Skeletal muscle satellite cell (primary cell): ENCODE data around the genes ADH1B and TRMT10A.

GRCh38 chr4:99139533-99140141, 4.5 kb downstream of the ADH4 start:
- CAGE, long polyA plus RNA = no peak

- CAGE, long polyA plus RNA = no peak
Observed at GRCh38 chr4:99321211-99321972, at the start of gene ADH1B. TSS of gene ADH1B (minus strand) at chr4:99321401.

DNA sequence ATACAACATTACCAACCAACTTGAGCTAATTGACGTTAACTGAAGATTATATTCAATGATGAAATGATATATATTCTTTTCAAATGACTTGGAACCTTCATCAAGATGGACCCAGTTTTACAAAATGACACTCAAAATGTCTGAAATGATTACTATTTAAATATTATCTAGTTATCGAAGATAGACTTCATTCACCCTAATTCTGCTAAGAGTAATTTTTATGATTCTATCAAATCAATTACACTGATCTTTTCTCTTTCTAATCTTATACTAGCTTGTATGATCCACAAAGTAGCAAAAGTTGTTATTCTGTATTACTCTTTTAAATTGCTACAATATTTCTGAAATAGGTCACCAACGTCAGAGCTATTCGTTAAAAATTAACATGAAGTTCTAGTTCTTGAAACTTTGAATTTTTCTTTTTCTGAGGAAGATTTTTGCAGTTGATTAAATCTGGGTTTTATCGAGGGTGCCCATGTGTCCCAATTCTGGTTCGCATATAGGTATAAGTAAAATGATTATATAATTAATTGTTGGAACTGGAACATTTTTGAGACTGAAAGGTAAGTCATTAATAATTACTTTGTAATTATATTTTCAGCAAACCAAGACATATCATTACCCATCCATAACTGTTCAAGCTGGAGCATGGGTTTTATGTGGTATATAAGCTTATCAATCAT, 28.4 kb upstream of the ADH1C start:
- CAGE, long polyA plus RNA = no peak

DNA sequence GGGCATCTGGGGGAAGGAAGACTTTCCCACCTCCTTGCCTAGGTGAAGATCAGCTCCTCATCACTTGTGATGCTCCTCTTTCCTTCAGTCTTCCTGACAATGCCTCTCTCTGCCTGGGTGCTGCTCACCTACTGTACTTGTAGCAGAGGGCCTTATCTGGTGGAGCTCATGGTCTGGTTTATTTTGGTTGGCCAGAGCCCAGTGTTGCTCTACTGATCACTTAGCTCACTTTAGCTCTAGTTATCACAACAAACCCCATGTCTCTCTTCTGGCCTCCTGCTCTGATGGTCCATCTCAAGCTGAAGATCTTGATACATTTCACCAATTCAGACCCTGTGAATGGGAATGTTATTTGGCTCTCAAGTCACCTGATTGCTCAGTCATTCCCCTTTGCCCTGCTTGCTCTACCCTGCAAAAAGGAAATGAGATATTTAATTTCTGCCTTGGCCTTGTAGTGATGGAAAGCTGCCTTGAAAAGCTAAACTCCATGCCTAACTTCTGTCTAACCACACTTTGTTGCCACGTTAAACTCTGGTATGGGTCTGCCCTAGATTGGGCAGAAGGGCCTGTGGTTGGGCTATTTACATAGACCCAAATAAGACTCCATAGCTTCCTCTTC, 30.3 kb upstream of the ADH1C start:
- CAGE, long polyA plus RNA = no peak

GRCh38 chr4:99395067-99395345, 40.1 kb downstream of the ADH7 start:
- CAGE, long polyA plus RNA = no peak

DNA sequence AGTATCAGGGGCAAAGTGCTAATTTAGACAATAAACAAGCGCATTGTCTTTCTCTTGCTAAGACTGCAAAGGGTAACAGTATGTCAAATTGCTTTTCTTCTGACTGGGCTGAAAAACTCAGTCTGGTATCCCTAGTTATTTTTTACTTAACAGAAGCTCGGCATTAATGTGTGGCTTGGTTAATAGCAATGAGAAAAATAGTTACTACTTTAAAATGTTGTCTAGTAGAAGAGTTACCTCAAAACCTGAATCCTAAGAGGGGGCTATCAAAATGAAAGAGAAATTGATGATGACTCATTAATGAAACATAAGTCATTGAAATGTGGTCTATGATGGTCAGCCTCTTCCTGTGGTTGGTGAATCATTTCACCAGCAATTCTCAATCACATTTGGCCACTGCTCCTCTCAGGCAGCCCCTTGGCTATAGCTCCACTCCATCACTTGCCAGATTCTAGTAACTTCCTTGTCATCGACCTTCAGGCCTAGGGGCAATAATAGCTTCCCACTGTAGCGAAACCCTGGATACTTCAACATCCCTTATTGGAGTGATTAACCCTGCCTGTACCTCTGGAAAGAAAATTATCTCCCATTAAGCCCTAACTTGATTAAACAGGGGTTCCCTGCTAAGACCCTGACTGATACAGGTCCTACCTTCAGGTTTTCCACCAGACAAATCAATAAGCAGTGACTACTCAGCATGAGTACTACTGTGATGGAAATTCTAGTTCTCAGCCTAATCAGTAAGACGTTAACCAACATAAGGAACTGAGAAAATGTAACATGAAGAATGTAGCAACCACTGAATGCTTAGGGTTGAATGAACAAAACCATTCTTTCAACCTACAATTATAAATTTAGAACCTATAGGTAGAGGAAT, 30.5 kb downstream of the ADH7 start:
- CAGE, long polyA plus RNA = no peak

- CAGE, long polyA plus RNA = start-site peak on the minus strand at chr4:99563610-99563748, 19 and 5 reads in 2 replicates
Observed at GRCh38 chr4:99563279-99564344, at the start of gene TRMT10A. TSS of gene TRMT10A (minus strand) at chr4:99564039.

DNA sequence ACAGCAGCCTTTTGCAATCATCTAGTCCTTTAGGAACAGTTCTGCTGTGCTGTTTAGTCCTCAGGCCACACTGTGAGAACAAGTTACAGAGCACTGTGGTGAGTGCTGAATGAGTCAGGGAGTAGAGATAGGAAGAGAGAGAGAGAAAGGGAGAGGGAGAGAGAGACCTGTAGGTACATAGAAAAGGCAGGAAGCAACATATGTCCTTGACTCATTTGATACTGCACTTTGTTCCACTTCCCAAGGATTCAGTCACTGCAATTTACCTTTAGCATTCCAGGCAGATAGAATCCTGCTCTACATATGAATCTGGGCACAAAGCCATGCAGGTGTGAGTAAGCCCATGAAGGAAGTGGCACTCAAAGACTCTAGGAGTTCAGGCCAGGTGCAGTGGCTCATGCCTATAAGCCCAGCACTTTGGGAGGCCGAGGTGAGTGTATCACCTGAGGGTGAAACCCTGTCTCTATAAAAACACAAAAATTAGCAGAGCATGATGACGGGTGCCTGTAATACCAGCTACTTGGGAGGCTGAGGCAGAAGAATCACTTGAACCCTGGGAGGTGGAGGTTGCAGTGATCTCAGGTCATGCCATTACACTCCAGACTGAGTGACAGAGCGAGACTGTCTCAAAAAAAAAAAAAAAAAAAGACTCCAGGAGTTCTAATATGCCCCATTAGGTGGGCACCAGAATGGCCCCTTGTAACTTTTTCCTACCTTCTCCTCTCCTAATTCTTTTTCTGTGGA, 900 bp upstream of the DAPP1 start:
- CAGE, long polyA plus RNA = no peak

DNA sequence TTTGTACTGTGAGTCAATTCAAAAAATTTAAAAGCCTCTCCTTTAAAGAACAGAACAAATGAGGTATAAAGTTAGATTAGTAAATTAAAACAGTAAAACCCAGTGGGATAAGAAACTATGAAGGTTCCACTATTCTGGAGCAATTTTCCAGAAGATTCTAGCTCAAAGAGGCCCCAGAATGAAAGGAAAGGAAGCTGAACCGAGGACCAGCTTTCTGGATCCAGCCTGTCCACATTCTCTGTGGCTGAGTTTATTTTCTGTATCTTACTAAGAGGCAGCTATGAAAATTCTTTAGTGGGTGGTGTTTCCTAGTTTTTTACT, 11.8 kb downstream of the DAPP1 start:
- CAGE, long polyA plus RNA = no peak

- CAGE, long polyA plus RNA = no peak
Observed at GRCh38 chr4:99918280-99919210, 24.3 kb upstream of the LAMTOR3 start.

GRCh38 chr4:99949431-99950172, 473 bp downstream of the H2AZ1 start:
- CAGE, long polyA plus RNA = no peak

DNA sequence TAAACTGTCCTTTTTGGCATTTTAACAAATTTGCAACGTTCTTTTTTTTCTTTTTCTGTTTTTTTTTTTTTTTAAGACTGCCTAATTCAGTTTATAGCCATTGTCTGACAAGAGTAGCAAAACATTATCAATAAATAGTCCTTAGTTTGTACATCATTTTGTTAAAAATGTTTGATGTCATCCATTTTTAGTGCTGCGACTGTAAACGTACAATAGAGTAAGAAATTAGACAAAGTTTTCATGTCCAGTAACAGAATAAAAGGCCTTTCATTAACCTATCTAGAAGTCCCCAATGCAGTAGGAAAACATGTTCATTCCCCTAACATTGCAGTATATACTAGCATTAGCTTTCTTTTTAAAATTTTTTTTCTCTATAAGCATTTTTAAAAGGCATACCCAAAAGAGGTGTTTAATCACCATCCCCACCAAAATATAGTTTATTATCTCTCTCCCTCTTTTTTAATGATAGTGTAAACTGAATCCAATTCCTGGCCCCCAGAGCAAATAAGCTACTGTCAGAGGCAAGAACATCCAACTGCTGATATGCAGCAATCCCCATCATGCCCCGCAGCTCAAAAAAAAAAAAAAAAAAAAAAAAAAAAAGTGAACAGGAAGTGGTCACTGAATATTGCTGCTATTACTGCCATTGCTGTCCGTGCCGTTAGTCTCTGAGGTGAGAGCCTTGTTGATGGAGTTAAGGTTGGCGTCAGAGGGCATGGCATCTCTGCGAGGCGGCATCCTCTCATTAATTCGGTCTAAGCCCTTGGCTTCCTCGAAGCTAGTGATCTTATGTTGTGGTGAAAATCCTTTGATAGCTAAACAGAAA, 321.9 kb downstream of the PPP3CA start:
- CAGE, long polyA plus RNA = no peak

DNA sequence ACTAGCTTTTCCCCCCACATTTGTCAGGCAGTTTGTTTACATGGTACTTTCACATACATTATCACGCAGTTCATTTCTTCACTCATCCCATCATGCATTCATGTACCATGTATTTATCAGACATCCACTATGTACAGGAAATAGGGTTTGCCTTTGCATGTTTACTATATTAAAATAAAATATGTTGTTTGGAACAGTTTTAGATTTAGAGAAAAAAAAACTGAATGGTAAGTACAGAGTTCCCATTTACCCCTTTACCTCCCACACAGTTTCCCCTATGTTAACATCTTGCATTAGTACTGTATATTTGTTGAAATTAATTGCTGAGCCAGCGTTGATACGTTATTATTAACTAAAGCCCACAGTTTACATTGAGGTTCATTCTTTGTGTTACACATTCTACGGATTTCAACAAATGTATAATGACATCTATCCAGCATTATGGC, 70.8 kb downstream of the PPP3CA start:
- CAGE, long polyA plus RNA = no peak

DNA sequence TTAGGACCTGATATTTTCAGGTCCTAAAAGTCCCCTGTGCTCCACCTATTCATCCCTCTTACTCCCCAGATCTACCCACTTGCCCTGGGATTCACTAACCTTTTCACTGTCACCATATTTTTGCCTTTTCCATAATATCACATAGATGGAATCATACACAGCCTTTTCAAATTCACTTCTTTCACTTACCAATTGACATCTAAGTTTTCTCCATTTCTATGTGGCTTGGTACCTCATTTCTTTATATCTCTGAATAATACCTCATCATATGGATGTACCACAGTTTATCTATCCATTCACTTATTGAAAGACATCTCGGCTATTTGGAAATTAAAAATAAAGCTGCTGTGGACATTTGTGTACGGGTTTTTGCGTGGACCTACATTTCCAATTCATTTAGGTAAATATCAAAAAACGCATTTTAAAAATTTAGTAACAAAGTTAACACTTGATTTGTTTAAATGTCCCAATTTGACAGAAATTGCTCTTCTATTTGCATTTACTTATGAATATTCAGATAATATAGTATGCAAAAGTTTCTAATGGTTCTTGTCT, 70.2 kb downstream of the PPP3CA start:
- CAGE, long polyA plus RNA = no peak

DNA sequence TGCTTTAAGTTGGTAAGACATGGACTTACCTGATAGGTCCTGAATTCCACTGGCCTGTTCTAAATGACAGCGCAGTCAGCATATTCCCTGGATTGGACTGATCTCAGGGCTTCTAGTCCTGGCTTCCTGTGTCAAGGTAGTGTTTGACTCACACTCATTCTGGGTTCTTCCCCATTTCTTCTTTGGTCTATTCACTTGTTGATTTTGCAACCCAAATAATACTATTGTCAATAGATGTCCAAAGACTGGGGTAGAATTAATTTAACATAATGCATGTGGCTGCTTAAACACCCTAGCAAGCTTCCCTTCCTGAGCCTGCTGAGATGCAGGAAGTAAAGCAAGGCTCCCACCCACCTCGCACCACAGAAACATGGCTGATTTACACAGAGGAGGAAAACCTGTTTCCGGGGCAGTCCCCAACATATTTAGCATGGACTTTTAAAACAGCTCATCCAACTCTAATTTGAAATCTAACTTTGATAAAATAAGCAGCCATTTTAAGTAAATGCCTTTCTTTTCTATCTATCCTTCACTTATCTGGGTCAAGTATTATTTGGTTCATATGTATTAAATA, 64.8 kb downstream of the PPP3CA start:
- CAGE, long polyA plus RNA = no peak

DNA sequence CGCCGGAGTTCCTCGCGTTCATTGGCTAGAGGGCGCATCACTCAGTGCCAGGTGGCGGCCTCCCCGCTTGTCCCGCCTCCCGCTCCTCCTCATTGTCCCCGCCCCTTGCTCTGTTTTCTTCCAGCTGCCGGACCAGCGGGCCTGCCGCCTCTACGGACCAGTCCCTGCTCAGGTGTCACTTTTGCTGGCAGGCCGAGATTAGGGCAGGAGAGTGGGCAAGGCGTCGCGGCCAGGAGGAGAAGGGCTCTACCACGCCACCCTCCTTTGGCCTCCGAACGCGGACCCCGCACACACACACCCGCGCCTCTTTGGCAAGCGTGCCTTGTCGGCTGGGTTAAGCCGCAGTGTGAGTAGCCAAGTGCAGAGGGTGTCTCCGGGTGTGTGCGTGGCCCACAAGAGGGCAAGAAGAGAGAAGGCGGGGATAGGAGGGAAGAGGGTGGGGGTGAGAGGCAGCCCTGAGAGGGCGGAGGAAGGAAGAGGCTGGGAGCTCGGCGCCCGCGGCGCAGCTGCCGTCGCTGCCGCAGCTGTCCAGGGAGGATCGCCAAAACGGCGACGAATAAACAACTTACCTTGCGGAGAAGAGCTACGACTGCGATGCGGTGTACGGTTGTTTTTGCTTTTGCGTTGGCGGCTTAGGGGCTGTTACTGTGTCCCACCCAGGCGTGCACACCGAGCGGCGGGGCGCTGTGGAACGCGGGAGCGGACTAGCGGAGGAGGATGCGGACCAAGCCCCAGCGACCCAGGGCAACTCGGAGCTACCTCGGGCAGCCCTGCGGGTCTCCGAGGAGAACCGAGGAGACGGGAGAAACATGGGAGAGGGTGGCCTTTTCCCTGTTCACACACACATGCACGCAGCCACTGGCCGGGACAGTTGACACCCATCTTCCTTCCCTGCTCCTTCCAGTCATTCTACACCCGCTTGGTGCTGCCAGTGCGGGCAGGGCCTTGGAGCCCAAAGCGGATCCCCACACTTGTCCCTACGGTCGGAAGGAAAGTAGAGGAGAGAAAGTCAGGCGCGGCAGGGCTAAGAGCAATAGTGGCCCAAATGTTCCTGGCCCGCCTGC, 670 bp upstream of the PPP3CA start:
- CAGE, long polyA plus RNA = no peak

- CAGE, long polyA plus RNA = no peak
Observed at GRCh38 chr4:101651755-101652219, 138.7 kb upstream of the BANK1 start.

- CAGE, long polyA plus RNA = no peak
Observed at GRCh38 chr4:101791312-101791612, 732 bp downstream of the BANK1 start.

DNA sequence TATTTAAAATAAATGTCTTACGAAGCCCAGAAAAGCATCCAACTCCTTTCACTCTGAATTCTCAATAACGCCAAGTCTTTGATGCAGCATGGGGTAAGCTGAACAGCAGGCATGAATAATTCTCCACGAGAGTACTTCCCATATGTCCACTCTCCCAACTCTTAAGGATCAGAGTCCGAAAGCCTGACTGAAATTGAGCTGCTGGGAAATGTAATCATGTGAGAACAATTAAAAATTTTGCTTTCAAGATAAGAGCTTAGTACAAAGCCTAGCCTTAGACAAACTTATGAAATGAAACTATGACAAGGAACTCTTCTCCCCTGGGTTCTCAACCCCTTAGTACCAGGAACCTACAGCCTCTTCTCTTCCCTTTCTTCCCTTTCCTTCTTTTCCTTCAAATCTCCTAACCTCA, 7.6 kb upstream of the SLC39A8 start:
- CAGE, long polyA plus RNA = no peak

- CAGE, long polyA plus RNA = no peak
Observed at GRCh38 chr4:102554451-102554807, 53.3 kb downstream of the NFKB1 start.